Umbilical cord (tissue), 2 donors: ENCODE measurements around a stretch of chr2.

DNA sequence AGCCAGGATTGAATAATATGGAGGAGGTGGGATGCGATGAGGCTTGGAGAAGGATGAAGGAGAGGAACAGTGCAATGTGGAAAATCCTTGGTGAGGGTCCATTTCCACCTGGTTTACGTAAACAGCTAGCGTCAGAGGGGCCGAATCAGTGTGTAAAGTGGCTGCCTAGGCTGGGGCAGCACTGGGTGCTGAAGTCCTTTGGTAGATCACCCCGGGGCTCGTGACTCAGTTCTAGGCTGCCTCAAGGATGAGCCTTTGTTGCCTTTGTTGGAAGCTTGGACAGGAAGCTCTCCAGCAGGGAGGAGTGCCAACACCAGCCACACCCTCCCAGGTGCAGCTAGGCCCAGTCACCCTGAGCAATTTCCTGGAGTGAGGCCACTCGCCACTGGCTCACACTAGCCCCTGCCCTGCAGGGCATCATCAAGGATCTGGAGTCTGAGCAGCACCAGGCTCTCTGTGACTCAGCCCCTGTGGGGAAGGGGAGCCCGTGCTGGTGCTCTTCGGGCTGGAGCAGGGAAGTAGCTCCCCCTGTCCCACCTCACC lies 6.6 kb upstream of the SDC1 start:
- RAMPAGE, long total RNA: no peak

DNA sequence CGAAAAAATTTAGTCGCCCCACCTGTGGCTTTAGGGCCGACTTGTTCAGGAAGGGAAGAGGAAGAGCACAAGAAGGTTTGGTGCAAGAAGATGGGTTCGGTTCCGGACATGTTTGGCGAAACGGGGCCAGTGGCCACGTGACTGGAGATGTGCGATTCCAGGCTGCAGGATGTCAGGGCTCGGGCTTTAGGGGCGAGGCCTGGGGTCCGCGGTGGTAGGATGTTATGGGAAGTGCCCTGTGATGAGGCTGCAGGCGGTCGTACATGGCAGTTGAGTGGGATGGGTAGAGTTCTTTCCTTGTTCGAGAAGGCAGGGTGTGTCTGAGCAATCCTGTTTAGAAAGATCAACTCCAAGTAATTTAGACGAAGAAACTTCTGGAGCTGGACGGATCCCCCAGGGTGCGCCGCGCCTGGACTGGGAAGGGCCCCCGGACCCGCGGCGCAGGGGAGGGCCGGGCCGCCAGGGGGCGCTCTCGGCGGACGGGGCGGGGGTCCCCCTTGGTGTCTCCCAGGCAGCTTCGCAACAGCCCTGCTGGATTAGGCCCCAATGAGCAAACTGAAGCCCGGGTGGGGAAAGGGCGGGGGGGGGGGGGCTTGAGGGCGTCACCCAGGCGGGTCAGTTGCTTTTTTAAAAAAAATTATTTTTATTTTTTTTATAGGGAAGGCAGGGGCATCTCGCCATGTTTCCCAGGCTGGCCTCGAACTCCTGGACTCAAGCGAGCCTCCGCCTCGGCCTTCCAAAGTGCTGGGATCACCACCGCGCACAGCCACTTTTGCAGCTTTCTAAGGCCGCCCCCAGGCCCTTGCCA lies 17.2 kb upstream of the SDC1 start:
- RAMPAGE, long total RNA: no peak

DNA sequence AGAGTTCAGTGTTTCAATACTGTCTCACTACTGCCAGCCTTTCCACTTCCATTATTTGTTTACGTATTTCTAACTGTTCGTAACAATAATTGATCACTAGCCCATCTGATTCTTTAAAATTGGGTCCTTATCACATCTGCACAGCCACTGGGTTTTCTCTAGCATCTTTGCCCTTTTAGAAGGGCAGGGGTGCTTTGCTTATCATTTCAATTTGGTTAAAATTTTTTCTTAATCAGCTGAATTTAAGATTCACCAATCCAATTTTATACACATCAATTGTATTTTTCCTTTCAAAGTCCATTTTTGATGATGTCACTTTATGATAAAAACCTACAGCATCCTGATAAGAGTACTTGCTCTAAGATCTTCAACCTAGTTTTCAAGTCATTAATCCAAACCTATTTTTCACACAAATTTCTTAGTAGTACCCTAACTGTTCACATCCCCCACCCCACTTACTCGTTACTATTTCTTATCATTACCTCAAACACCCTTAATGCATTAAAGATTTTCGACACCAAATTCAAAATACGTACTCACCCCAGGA lies 40.5 kb upstream of the SDC1 start:
- RAMPAGE, long total RNA: no peak

- RAMPAGE, long total RNA: no peak
Measured at GRCh38 chr2:20285394-20285929, 60.5 kb upstream of the SDC1 start.

DNA sequence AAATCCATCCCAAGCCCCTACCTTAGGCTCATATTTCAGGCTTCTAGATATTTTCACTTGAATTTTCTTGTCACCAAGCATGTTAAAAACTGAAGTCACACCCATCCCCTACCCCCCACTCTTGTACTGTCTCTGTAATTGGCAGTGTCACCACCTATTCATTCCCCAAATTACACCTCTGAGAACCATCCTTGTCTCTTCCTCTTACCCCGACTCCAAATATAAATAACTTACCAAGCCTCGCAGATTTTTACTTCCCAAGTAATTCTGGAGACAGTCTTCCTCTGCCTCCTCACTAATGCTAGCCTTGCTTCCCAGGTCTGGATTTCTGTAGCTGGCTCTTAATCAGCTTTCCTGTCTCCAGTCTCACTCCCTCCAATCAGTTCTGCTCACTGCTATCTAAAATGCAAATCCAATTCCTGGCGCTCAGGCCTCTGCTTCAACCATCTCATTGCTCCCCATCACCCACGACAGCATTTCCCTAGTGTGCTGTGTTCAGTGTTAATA lies 1.3 kb upstream of the PUM2 start:
- RAMPAGE, long total RNA: no peak

DNA sequence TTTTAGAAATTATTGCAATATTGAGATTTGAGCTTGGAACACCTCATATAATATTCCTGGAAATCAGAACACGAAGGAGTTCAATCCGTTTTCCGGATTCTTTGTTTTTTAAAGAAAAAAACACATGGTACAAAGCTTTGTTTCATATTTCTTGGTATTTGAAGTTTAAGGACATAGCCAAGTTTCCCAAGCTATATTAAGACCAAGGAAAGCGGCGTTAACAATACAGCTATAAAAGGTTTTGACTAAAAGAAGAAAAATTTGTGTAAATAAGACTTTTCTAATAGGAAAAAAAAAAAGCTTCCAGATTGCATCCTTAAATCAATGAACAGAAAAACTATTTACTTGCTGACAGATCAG lies 2.7 kb upstream of the RHOB start:
- RAMPAGE, long total RNA: no peak

GRCh38 chr2:20448901-20449444 lies 2.1 kb downstream of the RHOB start:
- RAMPAGE, long total RNA: no peak

DNA sequence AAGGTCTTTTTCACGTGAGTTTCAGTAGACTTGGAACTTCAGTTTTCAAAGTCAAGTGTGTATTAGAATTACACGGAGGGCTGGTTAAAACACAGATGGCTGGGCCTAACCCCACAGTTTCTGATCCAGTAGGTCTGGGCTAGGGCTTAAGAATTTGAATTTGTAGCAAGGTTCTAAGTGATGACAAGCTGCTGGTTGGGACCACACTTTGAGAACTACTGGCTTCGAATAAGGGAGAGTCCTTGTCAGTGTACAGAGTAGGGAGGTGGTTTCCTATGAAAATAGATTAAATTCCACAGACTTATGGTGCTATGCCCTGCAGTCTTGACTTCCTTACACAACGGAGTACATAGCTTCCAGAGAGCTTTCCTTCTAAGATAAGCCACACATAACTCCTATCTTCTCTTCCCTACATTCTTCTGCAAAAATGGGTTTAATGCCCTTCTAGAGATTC lies 4.5 kb downstream of the RHOB start:
- RAMPAGE, long total RNA: no peak

GRCh38 chr2:20474017-20474812 lies 27.3 kb downstream of the RHOB start:
- RAMPAGE, long total RNA: no peak

DNA sequence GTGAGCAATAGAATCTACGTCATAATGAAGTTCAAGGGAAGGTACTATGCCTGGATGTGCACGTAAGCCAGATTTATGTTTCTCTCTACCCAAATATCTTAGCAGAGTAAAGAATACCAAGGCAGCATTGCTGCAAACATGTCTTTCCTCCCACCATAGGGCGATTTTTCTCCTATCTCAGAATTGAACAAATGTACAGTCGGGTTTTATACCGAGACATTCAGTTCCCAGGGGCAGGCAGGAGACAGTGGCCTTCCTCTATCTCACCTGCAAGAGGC lies 54.5 kb downstream of the RHOB start:
- RAMPAGE, long total RNA: no peak

DNA sequence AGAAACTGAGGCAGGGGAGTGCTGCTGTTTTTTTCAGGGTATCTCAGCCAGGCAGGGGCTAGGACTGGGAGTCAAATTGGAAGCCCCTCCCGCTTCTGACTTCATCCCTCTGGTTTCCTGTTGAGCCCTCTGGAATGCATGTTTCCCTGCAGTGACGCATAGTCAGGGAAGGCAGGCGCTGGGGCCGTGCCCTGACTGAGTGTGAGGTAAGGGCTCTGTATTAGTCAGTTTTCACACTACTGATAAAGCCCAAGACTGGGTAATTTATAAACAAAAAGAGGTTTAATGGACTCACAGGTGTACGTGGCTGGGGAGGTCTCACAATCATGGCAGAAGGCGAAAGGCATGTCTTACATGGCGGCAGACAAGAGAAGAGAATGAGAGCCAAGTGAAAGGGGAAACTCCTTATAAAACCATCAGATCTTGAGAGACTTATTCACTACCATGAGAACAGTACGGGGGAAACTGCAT lies 68.1 kb downstream of the RHOB start:
- RAMPAGE, long total RNA: no peak

GRCh38 chr2:20516942-20517491 lies 70.1 kb downstream of the RHOB start:
- RAMPAGE, long total RNA: no peak

GRCh38 chr2:20620309-20620736 lies 30.6 kb downstream of the HS1BP3 start:
- RAMPAGE, long total RNA: no peak

- RAMPAGE, long total RNA: no peak
Measured at GRCh38 chr2:20637918-20638414, 12.9 kb downstream of the HS1BP3 start.

- RAMPAGE, long total RNA: no peak
Measured at GRCh38 chr2:20675643-20676680, 9.0 kb downstream of the GDF7 start.

GRCh38 chr2:20732937-20733398 lies 66.0 kb downstream of the GDF7 start:
- RAMPAGE, long total RNA: no peak

DNA sequence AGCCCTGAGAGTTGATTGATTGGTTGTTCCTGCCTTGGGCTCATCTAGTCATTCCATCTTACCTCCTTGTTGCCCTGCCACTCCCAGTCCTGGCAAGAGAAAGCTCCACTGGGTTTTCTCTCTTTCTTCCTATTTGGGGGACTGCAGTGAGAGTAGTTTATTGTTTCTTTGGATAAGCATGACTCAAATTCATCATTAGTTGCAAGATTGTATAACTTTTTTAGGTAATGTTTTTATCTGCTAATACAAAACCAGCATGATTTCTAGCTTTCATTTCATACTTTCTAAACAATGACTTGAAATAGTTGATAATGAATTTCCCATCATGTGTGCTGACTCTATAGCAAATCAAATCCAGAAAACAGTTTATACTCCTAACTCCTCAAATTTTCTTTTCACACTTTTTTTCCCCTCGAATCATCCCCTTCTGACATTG lies 42.0 kb downstream of the LDAH start:
- RAMPAGE, long total RNA: no peak

DNA sequence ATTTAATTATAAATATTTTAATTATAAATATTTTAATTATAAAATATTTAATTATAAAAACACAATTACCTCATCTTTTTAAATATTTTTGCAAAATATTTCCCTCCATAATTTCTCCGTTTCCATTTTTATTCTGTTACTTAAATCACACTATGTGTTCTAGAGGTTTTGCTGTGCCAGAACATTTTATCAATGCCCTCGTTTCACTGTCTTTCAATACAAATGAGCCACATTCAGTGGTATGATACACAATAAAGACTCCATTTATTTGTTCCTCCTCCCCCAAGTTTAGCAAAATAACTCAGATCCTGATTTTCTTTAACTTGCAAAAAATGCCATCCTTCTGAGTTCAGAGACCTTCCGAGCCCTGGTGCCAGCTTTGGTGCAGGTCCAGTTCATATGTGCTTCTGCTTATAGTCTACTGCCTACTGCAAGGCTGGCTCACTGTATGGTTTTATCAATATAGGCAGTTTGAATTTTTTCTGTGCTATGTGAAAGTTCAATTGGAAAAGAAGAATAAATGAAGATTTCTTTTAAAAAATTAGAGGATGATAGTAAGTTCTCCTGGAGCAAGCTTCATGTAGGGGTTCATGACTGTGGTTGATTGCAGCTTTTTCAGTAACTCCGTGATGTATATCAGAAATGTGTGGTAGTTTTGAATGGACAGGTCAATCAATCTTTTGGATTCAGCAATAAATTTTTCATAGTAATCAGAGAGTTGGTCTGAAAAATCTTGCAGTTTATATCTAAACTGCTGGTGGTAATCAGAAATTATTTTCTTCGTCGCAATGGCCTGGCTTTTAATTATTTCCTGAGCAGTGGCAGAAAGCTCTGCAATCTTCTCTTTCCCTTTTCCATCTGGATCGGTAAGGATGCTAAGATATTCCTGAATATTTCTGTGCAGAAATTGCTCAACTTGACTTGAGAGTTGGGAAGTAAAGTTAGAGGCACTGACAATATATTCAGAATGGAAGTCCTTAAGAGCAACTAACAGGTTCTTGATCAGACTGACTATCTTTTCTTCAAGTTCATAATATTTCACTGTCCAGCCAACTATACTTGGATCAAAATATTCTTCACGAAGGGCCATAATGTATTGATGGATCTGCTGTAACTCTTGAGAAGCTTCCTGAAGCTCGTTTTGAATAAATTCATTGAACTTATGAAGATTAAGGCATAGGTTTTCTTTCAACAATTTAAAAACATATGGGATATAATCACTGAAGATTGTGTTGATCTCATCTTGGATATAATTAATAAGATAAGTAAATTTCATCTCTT lies 42.2 kb downstream of the APOB start:
- RAMPAGE, long total RNA: no peak

GRCh38 chr2:21004151-21004705 lies 39.6 kb downstream of the APOB start:
- RAMPAGE, long total RNA: no peak

DNA sequence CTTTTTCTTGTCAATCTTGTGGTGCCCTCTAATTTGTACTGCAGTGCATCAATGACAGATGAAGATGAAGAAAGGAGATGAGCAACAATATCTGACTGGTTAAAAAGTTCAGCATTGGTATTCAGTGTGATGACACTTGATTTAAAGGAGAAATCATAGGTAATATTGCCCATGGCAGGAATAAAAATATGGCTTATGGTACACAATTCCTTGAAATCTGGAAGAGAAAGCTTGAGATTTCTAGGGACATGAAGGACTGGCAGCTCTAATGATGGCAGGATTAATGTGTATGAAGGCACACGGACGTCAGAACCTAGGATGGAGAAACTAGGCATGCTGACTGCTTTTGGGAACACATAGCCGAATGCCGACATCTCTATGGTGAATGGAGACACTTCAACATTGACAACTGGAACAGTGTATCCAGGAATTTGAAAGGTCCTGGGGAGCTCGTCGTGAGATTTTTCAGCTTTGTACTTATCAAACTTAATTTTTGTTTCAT lies 37.1 kb downstream of the APOB start:
- RAMPAGE, long total RNA: no peak